AG09309 (cell line): ENCODE measurements around a stretch of chr5.

DNA sequence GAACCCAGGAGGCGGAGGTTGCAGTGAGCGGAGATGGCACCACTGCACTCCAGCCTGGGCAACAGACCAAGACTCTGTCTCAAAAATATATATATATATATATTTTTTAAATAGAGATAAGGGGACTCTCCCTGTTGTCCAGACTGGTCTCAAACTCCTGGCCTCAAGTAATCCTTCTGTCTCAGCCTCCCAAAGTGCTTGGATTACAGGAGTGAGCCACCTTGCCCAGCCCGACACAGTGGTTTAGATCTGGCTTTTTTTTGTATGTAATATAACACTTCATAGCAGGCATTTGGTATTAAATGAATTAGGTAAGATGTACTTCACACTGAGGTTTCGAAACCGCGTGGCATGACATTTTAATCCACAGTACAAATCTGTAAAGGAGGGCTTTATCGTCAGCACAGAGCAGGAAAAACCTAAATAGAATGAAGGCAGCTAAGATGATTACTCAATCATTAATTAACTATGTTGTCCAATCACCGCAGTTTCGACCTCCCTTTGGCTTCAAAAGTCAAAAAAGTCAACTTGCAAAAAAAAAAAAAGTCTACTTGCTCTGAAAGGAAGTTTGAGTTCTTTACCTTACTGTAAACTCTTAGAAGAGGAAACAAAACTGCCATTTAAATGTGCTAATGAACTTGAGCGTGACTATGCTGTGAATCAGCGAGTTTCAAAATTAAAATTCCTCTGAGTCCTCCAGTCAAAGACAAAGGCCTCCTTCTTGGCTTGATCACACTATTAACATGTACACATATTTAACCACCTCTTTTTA, 864 bp upstream of the SEC24A start:
- RRBS, result no CpG with 5 or more reads among the region's 11 CpGs

- RRBS, result 2% methylated on average over 10 of the region's 25 CpGs
Observed at GRCh38 chr5:134648963-134649379, 386 bp downstream of the SEC24A start.

DNA sequence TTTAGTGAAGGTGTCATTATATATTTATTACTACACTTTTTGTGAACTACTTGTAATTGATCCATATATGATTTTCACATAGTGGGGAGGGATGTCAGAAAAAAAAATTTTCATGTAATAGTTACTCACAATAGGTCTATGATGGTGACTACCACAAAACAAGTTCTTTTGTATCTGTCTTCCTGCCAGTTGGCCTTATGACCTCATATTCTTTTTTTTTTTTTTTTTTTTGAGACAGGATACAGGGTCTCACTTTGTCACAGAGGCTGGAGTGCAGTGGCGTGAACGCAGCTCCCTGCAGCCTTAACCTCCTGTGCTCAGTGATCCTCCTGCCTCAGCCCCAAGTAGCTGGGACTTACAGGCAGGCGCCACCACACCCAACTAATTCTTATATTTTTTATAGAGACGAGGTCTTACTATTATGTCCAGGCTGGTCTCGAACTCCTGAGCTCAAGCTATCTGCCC, 10.9 kb downstream of the SEC24A start:
- RRBS, result no CpG with 5 or more reads among the region's 5 CpGs

DNA sequence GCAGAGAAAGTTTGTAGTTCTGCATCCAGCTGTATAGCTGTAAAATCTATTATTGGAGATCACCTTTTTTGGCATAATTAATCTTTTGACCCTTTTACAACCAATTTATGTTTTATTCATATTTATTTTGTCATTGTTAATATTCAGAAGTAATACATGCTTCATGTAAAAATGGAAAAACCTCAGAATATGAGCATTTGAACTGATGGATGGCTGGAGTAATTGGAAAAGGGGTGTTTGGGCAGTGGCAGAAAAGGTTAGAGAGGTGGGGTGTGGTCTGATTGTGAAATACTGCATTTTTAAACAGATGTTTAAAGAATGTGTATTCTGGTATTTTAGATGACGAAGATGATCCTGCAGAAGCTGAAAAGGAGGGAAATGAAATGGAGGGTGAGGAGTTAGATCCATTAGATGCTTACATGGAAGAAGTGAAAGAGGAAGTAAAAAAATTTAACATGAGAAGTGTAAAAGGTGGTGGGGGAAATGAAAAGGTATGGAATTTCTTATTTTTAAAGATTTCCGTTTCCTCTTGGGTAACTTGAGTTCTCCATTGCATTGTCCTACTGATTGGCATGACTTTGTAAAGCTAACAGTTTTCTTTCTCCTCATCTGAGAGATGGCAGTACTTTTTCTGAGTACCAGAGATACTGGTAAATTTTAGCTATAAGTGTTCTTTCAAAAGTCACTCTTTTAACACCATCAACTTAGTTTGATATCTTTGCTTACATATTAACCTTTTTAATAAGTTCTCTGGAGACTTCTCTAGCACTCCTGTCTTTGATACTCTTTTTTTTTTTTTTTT, 18.9 kb downstream of the DDX46 start:
- RRBS, result no CpG with 5 or more reads among the region's 2 CpGs

- RRBS, result no CpG with 5 or more reads among the region's 1 CpG
Observed at GRCh38 chr5:134876689-134877308, 2.6 kb downstream of the TXNDC15 start.

DNA sequence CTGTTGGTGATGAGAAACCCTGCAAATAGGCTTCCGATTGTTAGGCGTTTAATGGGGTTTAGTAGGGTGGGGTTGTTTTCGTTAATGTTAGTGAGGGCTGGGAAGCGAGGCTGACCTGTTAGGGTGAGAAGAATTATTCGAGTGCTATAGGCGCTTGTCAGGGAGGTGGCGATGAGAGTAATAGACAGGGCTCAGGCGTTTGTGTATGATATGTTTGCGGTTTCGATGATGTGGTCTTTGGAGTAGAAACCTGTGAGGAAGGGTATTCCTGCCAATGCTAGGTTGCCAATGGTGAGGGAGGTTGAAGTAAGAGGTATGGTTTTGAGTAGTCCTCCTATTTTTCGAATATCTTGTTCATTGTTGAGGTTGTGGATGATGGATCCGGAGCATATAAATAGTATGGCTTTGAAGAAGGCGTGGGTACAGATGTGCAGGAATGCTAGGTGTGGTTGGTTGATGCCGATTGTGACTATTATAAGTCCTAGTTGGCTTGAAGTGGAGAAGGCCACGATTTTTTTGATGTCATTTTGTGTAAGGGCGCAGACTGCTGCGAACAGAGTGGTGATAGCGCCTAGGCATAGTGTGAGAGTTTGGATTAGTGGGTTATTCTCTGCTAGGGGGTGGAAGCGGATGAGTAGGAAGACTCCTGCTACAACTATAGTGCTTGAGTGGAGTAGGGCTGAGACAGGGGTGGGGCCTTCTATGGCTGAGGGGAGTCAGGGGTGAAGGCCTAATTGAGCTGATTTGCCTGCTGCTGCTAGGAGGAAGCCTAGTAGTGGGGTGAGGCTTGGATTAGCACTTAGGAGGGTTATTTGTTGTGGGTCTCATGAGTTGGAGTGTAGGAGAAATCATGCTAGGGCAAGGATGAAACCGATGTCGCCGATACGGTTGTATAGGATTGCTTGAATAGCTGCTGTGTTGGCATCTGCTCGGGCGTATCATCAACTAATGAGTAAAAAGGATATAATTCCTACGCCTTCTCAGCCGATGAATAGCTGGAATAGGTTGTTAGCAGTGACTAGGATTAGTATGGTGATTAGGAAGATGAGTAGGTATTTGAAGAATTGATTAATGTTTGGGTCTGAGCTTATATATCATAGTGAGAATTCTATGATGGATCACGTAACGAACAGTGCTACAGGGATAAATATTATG, 20.5 kb downstream of the PCBD2 start:
- RRBS, result no CpG with 5 or more reads among the region's 29 CpGs

GRCh38 chr5:134926344-134927414, 21.7 kb downstream of the PCBD2 start:
- RRBS, result no CpG with 5 or more reads among the region's 25 CpGs

- RRBS, result no CpG with 5 or more reads among the region's 7 CpGs
Observed at GRCh38 chr5:134968060-134968628, 437 bp downstream of the CATSPER3 start.

DNA sequence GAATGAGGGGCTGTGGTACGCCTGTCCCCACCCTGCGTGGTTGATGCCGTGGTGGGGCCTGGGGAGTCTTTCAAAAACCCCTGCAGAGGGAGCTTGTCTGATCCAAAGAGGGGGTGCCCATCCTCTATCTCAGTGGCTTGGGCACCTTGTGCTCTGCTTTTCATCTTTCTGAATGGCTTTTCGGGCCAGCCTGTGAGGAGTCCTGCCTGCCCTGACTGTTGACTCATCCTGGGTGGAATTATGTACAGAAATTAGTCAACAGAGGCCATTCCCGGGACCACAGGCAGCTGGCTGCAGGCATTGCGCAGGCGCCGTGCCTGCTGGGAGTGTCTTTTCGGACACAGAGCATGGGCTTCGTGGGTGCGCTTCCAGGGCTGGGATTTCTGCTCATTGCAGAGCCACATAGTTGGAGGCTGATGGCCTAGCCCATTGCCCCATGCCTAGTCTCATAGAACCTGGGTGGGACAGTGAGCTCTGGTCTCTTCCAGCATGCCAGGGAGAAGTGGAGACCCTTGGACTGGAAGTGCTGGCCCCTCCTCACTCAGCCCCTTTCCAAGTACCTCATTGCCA, 93.8 kb upstream of the PITX1 start:
- RRBS, result no CpG with 5 or more reads among the region's 11 CpGs

DNA sequence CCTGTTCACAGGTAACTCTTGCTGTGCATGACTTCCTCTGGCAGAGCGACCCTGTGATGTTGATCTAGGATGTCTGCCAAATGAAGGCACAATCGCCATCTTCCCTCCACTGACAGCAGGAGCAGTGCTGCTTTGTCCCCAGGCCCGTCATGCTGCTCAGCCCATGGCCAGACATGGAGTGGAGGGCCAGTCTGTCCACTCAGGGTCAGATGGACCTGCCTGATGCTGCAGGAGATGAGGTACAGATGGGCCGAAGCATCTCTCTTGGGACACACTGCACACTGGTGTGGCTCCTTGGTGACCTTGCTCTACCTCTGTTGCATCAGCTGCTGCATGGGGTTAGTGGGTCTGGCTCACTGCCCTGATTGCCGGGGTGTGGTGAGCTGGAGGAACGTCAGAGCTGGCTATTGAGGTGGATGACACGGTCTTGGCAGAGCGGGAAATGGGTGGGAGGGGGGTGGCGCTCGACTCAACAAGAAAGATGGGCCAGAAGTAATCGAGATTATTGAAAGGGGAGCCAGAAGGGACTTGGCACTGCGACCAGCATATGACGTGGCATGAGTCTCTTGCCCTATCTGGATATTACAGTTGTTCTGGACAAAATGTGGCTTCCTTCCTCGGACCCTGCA, 101.8 kb upstream of the PITX1 start:
- RRBS, result no CpG with 5 or more reads among the region's 14 CpGs

DNA sequence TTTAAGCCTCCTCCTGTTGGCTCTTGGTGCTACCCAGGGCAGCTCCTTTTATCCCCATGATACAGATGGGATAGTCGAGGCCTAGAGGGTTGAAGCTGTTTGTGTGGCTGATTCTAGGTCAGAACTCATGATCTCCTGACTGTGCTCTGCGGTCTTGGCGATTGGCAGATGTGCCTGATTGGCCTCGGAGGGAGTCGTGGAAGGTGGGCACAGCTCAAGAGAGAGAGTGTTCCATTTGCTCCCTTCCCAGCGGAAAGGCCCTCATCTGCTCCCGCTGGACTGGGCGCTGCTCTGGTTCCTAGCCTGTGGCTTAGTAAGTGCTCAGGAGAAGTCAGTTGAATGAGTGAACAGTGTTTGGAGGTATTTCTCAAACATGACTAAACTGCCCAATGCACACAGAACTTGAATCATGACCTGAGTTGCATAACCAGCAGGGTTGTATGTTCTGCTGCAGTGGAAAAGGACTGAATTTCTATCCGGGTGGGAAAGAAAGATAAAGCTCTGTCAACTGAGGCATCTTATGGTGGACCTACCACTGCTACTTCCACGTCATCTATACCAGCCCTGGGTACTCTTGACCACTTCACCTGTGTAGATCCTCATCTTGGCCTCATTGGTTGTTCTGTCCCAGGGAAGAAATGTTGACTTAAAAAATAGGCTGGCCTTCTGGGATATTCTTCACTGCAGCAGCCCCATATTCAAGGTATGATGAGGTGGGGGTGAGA, 120.2 kb upstream of the PITX1 start:
- RRBS, result no CpG with 5 or more reads among the region's 10 CpGs

GRCh38 chr5:135194727-135195705, 161.0 kb upstream of the PITX1 start:
- RRBS, result no CpG with 5 or more reads among the region's 7 CpGs

GRCh38 chr5:135334096-135335289, 64.5 kb downstream of the MACROH2A1 start:
- RRBS, result no CpG with 5 or more reads among the region's 21 CpGs

GRCh38 chr5:135345900-135346607, 53.0 kb downstream of the MACROH2A1 start:
- RRBS, result 100% methylated on average over 2 of the region's 5 CpGs

DNA sequence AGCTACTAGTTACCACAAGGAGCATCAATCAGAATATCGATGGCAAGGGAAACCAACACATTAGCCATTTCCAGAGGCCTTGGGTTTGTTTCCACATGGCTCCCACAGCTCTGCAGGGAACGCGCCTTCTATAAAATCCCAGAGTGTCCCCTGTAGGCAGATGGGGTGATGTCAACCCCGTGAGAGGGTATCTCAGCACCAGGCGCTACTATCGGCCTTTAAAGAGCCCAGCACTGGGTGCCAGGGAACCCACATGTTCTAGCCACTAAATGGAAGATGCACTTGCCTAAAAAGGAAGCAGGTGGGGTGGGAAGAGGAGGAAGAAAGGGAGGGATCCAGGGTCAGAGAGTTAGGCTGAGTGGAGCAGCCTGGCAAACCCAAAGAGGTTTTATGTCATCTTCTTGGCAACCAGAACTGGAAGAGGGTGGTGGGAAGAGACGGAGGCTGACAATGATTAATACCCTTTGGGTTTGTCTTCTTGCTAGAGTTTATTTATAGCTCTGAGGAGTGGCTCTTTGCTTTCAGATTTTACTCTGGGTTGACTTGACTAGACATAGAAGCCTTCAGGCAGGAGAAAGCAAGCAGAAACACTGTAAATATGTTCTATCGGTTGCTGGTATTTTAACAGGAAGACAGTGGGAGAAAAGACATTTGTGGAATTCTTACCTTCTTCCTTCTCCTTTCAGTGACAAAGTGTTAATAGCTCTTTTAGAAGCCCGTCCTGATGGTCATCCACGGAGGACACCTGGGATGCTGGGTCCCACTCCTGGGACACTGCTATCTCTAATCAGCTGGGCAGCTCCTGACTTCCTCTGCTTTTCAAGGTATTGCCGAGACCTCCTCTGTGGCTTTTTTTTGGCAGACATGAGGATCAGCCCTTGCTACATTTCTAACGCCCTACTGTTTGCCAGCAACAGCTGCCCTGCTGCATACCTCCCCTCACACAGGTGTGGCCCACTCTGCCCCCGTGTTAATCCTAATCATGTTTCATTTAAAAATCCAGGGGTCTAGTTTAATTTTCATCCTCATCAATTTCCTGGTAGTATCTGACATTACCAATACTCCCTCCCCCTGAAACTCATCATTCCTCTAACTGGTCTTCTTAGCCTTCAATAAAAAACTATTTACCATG, 19.6 kb downstream of the MACROH2A1 start:
- RRBS, result no CpG with 5 or more reads among the region's 13 CpGs

DNA sequence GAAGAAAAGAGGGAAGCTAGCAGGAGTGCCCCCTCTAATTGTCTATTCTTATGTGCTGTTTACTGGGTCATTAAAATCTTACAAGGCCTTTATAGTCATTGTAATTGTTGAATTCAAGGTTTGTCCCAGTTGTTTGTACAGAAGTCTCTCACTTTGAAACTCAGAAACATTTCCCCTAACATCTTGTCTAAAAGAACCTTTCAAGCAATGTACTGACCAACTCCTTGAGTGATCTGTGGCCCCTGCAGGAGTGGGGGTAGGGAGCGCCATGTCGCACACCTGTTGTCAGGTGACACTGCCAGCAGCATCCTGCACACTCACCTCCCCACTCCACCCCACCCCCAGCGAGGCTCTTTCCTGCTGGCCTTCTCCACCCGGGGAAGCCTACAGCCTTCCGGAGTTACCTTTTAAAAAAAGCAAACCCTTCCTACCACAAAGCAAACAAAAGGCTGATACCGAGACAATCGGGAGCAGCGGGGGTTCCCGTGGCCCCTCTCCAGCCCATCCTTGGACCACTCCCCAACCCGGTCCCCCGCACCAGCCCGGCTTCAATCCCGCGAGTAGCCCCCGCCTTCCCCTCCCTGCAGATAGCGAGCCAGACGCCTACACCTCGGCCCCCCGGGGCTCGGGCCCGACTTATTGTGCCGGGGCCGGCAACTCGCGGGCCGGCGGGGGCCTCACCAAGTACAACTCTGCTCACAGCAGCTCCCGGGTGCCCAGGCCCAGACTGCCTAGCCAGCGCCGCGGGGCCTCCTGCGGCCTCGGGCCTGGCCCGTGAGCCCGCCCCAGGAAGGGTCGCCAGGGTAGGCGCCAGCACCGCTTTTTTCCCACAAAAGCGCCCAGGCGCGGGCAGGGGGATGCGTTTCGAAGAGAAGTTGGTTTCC, 838 bp downstream of the MACROH2A1 start:
- RRBS, result 2% methylated on average over 8 of the region's 43 CpGs

GRCh38 chr5:135560766-135561220, 18.0 kb downstream of the CXCL14 start:
- RRBS, result no CpG with 5 or more reads among the region's 16 CpGs

DNA sequence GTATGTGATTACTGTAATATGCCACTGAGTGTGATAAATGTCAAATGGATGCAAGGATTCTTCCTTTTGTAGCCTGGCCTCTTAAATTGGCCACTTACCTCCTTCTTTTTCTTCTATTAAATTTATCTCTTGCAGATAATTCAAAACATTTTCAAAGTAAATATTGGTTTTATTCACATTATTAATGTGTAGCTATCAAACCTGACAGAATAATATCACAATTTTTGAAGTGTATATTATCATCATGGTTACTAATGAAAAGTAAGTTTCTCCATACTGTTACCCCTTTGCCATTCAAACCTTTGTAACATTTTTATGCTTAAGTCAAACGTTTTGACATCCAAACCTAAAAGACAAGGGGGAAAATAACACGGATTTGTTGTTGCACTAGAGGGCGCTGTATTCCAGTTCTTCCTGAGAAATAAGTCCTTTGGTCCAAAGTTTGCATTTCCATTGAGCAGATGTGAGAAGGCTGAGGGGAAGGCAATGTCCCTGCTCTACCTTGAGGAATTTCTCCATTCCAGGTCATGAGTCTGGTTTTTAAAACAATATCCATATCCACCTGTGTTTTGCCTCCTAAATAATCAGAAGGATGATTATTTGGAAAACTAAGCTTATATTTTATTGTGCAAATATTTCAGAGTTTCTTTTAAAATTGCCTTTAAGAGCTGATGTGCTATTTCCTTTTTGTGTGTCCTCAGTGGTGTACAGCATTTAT, 9.9 kb downstream of the LECT2 start:
- RRBS, result no CpG with 5 or more reads among the region's 3 CpGs

DNA sequence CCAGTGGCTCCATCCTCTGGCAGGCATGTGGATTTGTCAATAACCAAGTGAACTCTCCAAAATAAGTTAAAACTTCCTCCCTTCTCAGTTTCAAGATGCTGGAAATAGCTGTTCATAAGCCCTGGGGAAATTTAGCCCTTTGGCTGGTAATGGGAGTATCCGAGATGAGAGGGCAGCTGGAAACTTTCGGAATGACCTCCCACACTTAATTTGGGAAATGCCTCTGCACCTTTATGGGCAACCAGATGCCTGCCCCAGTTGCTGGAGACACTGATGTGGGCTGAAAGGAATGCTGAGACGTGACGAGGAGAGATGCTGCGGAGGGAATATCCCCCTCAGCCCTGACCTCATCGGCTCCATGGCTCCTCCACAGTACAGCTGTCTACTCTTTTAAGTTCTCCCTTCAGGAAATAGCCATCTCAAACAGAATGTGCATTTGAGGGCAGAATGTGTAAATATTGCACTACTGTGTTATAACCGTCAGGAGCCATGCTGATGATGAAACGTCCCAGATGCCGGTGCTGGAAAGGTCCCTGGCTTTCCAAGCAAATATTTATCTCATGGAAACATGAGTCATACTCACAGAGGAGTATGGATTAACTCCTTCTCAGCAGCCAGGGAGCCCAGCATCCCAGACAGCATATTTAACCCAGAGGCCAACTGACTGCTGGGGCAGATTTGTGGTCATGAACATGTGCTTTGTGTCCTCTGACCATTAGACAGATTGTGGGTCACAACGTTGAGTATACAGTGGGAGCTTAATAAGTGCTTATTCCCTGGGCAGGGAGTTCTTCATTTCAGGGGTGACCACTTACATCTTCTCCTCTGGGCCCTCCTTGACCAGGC, 29.6 kb downstream of the TGFBI start:
- RRBS, result no CpG with 5 or more reads among the region's 10 CpGs

DNA sequence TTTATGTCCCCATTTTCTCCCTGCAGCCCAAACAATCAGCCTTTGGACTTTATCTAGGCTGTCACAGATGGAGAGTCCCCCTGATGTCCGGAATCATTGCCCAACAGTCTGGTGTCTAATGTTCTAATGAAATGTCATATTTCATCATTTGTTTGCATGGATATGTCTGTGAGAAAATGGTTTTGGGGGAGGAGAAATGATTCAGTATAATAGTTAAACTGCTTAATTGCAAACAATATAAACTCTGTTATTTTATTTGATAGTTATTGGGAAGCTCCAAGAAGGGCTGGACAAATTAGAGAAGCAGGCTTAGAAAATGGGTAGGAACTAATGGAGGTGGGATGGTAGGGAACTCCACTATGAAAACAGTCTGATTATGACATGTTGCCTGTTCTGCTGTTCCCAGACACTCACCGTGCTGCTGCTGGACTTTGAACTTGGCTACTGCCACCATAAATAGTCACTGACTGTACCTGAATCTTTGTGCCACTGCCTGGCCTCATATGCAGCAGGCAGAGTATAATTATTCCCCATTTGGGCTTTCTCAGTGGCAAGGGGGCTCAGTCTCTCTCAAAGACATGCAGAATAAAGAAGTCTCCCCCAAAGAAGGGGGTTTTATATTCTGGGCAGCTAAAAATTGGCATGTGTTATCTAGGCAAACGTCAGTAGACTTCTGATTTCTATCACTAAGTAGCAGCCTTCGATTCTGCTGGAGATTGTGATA, 38.2 kb upstream of the SMAD5 start:
- RRBS, result no CpG with 5 or more reads among the region's 4 CpGs